ENCODE results near the genes FOXD4L6, SPATA31A5, SPATA31A7 and ZNF658.

- PRO-cap: no peak
Observed at GRCh38 chr9:38070260-38070814, 1.3 kb upstream of the SHB start.

- PRO-cap: no peak
Observed at GRCh38 chr9:38130649-38131242, 61.7 kb upstream of the SHB start.

DNA sequence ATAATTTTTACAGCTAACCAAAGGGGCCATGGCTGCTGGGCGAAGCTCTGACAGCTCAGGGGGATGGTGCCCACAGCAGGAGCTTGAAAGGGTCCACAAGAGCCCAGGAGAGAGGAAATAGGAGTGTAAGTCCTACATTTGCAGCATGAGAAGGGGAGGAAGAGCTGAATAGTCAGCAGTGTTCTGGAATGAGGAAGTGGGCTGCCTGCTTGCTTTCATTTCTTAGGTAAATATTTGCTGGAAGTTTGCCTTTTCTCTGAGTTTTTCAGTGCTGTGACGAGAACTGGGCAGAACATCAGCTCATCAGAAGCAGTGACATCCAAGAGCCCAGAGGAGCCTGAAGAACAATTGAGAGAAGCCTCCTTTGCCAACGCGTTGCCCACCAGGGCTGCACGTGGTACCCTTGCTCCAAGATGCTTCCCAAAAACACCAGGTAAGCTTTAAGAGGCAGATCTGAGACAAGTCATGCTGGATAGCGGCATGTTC lies 13.2 kb upstream of the IGFBPL1 start:
- PRO-cap: no peak

- PRO-cap: bidirectional peak, plus-strand start at chr9:40992265, minus-strand start at chr9:40992107
Observed at GRCh38 chr9:40992182-40993005, 136.1 kb downstream of the FOXD4L6 start.

DNA sequence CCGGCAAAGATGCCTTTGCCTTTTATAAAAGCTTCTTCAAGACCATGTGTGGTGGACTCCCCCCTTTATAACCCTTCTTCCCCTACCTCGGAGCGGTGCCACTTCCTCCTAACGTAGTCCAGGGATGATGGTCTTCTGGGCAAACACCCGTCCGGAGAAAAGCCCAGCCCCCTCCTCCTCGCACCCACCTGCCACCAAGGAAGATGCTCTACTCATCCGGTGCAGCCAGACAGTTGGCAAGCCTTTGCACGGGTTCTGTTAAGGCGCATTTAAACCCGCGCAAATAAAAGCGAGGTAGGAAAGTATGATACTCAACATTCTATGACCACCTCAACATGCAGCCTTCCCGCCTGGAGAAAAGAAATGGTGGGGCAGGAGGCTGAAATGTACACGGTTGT lies at the start of gene FOXD4L6:
FOXD4L6 (minus strand) TSS at position 136 of the 398 bp plus-strand sequence.
- PRO-cap: no peak

DNA sequence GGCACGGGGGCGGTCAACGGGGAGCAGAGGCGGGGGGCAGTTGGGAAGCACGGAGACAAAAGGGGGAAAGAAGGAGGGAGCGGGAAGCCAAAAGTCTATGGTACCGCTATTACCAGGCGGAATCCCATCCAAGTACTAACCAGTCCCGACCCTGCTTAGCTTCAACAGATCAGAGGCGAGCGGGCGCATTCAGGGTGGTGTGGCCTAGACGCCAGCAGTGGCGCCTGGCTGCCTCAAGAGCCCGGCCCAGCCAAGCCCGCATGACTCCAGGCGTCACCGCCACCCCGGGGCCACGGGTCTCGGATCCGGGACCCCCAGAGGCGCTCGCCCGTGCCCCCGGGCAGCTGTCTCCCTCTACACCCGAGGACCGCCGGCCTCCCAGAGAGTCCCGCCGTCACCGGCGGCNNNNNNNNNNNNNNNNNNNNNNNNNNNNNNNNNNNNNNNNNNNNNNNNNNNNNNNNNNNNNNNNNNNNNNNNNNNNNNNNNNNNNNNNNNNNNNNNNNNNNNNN lies 48.3 kb upstream of the ZNG1F start:
- PRO-cap: no peak

- PRO-cap: no peak
Observed at GRCh38 chr9:41272779-41273564, 83.9 kb upstream of the ZNG1F start.

DNA sequence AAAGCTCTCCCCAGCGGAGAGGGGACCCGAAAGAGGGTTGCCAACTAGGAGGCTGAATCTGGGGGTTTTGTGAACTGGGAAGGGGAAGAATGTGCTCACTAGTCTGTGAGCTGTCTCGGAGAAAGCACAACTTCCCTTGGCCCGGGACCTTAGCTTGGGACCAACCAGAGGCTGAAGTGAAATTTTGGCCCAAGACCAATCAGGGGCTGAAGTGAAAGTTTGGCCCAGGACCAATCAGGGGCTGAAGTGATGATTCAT lies 388.3 kb downstream of the CNTNAP3B start:
- PRO-cap: no peak

- PRO-cap: no peak
Observed at GRCh38 chr9:42852049-42852586, 668.7 kb downstream of the SPATA31A6 start.

GRCh38 chr9:60914033-60914557 lies at the start of gene SPATA31A5:
SPATA31A5 (plus strand) TSS chr9:60914407.
- PRO-cap: no peak

- PRO-cap: no peak
Observed at GRCh38 chr9:61189652-61190188, at the start of gene SPATA31A7. SPATA31A7 (plus strand) TSS chr9:61190036.

DNA sequence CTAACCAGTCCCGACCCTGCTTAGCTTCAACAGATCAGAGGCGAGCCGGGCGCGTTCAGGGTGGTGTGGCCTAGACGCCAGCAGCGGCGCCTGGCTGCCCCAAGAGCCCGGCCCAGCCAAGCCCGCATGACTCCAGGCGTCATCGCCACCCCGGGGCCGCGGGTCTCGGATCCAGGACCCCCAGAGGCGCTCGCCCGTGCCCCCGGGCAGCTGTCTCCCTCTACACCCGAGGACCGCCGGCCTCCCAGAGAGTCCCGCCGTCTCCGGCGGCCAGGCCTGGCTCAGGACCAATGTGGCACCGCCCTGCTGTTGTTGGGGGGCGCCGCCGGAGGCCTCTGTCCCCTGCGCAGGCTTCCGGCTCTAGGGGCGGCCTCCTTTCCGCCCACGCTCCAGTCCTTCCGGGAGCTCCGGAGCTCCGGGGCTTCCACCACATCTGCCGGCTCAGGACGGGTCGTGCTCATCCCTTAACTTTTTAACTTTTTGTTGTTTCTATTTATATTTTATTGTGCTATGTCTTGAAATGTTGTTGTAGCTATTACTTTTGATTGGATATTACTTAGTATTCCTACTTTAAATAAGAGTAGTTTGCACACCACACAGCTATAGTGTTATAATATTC lies 1612.6 kb downstream of the SPATA31A7 start:
- PRO-cap: unidirectional peak, minus-strand start at position 292 of the sequence

DNA sequence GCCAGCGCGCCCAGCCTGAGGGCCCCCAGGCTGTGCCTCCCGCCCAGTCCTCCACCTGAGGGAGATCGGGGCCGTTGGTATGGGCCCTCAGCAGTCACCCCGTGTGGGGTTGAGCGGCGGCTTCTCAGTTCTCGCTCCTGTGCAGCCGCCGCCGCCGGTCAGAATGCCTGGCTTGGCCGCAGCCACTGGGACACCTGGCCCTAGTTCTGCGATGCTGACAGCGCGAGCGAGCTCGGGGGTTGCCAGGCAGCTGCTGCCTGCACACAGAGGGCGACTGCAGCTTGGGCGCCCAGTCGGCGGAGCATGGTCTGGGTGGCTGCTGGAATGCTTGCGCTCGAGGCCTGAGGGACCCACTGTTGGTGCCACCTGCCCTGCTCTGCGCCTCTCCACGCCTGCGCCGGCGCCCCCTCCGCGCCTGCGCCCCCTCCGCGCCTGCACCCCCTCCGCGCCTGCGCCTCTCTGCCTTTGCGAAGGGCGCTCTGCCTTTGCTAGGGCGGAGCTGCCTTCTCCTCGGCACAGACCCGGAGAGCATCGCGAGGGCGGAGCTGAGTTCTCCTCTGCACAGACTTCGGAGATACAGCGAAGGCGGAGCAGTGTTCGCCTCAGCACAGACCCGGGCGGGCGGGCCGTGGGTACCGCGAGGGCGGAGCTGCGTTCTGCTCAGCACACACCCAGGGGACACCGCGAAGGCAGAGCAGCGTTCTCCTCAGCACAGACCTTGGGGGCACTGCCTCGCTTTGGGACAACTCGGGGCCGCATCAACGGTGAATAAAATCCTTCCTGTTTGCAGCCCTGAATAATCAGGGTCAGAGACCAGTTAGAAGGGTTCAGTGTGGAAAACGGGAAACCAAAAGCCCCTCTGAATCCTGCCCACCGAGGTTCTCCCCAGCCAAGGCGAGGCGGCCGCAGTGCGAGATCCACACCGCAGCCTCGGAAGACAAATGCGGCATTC lies 1648.4 kb downstream of the SPATA31A7 start:
- PRO-cap: bidirectional peak, plus-strand start at position 666 of the sequence, minus-strand start at position 378 of the sequence

DNA sequence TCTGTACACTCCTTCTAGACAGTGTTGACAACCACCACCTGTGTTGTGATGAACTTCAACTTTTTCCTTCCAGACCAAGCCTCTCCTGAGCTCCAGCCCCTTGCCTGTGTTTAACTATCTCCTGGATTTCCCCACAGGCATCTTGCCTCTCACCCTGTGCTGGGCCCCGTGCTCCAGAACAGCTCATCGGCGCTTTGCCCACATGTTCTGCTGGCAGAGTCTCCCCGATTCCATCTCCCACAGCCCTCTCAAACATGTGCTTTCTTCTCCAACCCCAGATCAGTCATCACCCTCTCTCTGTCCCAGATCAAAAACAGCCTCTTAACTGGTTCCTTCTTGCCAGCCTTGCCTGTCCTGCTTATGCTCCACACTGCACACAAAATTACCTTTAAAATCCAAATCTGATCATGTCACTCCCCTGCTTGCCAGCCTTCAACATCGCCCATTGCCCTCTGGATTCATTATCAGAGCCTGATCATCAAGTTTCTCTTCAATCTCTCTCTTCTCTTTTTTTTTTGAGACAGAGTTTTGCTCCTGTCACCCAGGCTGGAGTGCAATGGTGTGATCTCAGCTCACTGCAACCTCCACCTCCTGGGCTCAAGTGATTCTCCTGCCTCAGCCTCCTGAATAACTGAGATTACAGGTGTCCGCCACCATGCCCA lies 1959.2 kb downstream of the FOXD4L5 start:
- PRO-cap: no peak

DNA sequence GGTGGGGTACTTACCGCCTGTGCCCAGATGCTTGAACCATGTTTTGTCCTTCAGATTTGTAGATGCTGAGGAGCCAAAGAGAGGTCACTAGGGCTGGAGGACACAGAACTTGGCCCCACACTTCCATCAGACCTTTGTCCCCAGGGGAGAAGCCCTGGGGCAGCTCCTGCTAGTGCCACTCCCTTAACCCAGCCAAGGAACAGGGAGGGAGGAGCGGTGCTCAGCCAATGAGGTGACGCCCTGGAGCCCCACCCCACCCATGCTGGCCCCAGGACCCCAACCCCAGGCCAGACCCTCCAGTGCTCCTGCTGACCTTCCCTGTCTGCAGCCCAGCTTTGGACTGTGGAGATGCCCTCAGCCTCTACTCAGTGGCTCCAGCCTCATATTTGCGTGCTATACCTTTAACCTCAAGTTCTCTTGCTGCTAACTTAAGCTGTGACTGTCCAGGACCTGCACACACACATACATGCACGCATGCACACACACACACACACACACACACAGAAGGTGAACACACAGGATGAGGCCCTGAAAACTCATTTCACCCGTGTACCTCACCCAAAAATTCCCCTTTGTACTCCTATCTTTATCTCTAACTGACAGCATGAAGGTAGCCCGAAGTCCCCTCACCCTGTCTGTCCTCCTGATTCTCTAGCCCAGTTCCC lies 1951.8 kb downstream of the FOXD4L5 start:
- PRO-cap: no peak

GRCh38 chr9:63378919-63379401 lies 1906.0 kb downstream of the FOXD4L5 start:
- PRO-cap: no peak

DNA sequence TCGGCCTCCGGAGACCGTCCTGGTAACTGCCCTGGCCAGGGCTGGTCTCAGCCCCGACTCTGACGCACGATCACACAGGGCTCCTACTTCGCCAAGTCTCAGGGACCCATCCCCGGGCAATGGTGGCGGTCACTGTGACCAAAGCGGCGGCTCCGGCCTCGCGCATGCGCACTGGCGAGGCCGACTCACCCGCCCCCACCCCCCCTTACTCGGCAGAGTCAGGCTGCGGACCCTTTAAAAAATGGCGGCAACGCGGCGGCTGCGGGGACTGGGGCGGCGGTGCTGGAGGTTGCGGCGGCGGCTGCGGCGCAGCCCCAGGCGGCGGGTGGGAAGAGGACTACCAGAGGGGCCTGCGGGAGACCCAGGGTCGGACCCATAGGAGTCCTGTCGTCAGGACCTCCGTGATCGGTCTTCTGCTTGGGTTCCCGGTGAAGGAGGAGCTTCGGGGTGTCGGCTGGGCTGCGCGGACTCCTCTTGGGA lies 1581.3 kb downstream of the FOXD4L5 start:
- PRO-cap: bidirectional peak, plus-strand start at position 250 of the sequence, minus-strand start at position 121 of the sequence

DNA sequence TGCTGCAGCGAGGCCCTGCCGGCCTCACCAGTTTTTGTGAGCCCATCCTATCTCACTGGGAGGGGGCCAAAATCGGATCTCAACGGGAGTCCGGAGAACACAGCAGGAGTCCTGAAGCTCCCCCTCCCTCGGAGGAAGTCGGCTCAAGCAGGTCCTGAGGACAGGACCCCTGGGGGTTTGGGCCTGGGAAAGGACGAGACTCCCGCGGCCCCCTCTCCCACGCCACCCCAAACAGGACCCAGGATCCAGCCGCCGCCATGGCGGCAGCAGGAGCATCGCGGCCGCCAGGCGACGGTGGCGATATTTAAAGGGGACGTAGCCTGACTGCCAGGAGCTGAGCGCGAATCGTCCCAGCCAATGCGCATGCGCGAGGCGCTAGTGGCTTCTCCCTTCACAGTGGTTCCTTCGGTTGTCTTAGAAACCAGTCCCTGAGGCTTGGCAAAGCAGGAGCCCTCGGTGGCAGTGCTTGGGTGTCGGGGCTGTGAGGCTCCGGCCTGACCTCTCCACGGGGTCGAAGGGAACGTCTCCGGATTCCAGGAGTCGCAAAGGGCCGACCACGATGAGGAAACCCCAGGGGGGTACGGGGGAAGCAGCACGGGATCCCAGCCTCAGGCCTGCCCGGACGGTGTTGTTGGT lies 101.7 kb upstream of the FOXD4L5 start:
- PRO-cap: unidirectional peak, minus-strand start at position 306 of the sequence

DNA sequence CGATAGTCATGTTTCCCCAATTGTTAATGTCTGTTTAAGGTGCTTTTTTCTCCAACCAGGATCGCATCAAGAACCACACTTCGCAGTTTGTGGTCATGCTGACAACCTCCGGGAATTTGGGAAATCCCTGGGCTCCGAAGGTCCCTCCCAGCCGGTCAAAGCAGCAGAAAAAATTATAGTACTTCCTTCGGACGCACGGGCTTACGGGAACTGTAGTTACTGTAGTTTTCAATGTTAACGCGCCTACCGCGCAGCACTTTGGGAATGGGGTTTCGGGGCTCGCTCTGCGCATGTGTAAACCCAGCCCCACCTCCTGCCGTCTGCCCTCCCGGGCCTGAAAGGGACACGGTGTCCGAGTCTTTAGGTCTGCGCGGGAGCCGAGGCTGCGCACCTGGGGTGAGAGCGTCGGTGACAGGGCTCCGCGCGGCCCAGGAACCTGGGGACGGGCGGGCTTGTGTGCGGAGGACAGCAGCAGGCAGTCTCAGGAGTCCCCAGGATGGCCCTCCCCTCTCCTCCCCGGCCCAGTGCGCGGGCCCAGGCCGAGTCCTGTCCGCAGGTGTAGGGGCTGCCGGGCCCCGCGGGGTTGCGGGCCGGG lies at the start of gene ZNF658:
ZNF658 (plus strand) TSS at position 285 of the 595 bp plus-strand sequence.
- PRO-cap: bidirectional peak, plus-strand start at position 363 of the sequence, minus-strand start at position 89 of the sequence

- PRO-cap: unidirectional peak, plus-strand start at chr9:68356303
Observed at GRCh38 chr9:68355940-68356480, 401 bp upstream of the PGM5 start.